Vagina (tissue), 1 donor: ENCODE results near the genes POU3F4, HDX and CHM.

DNA sequence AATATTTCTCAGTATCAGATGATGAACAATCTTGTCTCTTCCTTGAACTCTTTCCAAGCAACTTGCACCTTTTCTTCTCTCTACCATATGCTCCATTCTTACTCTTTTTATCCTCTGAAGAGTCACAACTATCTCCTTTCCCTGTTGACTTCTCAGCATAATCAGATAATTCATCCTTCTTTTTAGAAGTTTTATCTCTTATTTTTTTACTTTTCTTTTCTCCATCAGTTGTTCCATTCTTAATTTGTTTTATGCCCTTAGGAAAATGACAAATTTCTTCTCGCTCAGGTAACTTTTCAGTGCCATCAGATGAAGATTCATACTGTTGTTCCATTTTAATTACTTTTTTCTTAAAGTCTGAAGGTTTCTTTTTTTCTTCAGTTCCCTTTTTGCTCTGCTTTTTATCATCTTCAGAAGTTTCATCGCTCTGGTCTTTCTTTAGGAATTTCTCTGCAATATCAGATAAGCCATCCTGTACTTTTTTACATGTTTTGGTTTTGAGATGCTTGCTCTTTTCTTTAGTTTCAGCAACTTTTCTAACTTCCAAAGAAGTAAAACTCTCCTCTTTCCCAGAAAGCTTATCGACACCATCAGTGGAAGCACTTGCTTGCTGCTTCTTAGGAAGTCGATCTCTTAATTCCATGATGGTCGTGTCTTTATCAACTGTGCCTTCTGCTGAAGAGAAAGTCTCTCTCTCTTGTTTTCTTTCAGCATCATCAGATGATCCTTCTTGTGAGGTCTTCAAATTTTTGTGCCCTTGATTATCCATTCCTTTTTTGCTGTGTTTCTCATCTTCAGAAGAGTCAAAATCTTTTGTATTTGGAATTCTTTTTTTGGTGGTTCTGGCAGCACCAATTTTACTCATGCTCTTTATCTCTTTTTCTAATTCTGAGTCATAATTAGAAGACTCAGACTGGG is 103.8 kb downstream of the ATRX start:
- PRO-cap, result no peak
- RAMPAGE, long total RNA, result no peak

GRCh38 chrX:77962457-77962929 is 6.9 kb downstream of the PGAM4 start:
- PRO-cap, result no peak
- RAMPAGE, long total RNA, result no peak

- PRO-cap, result no peak
- RAMPAGE, long total RNA, result no peak
These were observed 11.7 kb downstream of the TAF9B start for GRCh38 chrX:78127626-78128367.

DNA sequence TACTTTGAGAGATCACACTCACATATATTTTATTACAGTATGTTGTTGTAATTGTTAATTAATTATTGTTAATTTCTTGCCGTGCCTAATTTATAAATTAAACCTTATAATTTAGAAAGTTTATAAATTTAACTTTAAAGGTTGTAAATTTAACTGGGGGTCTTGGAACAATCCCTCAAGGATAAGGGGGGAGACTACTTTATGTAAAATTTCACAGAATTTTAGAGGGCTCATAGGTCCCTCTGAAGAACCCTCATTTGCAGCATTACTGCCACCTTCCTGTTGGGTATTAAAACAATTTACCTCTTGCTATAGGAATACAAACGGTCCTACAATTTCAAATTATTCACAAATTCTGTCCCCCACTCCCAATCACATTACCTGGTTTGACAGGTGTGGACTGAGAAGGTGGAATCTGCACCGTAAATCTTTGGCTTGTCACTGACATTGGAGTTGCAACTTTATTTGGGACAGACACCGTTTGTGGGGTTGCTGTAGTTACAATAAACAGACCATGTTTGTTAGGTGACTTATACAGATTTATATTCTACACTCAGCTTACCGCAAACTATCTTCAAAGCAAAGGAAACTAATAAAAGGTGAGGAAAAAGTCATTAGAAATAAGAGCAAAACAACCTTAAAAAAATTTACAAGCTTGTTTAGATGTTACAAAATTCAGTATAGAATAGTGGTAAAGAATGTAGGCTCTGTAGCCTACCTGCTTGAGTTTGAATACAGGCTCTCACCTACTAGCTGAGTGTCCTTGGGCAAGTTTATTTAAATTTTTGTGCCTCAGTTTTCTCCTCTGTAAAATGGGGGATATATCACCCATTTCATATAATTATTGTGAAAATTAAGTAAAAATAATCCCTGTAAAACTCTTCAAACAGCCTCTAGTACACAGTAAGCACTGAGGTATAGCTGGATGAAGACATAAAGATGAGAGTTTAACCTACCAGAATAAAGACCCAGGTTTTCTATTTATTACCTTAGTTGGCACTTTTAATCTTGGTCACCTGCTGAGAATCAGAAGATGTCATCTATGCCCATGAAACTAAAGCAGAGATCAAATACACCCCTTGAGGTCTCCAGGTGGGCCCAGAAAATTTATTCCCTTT is 6.1 kb downstream of the TAF9B start:
- PRO-cap, result no peak
- RAMPAGE, long total RNA, result no peak

DNA sequence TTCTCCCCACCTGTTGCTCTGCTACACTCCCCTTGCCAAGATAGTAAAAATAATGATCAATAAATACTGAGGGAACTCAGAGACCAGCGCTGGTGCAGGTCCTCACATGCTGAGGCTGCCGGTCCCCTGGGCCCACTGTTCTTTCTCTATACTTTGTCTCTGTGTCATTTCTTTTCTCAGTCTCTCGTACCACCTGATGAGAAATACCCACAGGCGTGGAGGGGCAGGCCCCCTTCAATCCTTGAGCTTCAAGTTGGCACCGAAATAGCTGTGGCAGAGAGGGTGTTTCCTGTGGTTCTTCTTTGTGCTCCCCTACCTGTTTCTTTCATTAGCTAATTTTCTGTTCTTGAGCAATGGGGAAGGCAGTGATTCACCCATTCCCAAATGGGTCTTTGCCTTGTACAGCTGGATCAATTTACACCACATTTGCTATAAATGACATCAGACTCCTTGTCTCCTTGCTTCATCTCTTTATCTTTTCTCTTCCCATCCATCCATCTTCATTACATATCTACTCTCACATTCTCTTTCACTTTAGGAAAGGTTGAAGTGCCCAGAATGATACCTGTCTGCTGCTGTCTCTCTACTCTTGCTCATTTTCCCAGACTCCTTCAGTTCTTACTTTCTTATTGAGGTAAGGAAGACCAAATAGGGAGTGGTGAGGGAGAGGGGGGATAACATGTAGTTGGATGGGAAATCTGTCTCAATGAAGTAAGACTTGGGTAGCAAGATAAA is 2.1 kb upstream of the CYSLTR1 start:
- PRO-cap, result no peak
- RAMPAGE, long total RNA, result no peak

- PRO-cap, result no peak
- RAMPAGE, long total RNA, result start-site peak on the minus strand at chrX:80335317-80335375, 11 reads
These were observed 85.1 kb upstream of the TENT5D start for GRCh38 chrX:80335007-80335783.

- PRO-cap, result no peak
- RAMPAGE, long total RNA, result no peak
These were observed 885.6 kb downstream of the SH3BGRL start for GRCh38 chrX:82087436-82087934.

DNA sequence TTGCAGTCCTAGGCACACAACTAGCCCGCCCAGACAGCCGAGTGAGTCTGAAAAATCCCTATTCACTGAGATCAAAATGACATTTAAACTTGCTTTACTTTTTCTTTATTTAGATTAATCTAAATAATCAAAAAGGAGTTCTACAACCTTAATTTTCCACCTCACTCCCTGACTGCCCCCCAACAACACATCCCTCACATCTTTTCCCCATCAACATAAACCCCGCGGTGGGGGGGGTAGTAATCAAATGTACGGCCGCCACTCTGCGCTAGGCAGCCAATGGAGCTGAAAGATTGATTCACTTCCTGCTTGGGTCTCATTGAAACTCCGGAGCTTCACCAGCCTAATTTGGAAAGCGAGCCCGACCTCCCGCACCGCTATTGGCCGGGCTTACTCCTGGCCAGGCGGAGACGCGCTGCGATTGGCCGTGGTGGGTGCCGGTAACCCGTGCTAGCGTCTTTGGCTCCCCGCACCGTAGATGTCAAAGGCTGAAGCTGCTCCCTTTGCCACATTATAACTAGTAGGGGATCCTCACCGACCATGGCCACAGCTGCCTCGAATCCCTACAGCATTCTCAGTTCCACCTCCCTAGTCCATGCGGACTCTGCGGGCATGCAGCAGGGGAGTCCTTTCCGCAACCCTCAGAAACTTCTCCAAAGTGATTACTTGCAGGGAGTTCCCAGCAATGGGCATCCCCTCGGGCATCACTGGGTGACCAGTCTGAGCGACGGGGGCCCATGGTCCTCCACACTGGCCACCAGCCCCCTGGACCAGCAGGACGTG is at the start of gene POU3F4:
TSS of gene POU3F4 (plus strand) at position 506 of the 783 bp plus-strand sequence.
- PRO-cap, result no peak
- RAMPAGE, long total RNA, result no peak

DNA sequence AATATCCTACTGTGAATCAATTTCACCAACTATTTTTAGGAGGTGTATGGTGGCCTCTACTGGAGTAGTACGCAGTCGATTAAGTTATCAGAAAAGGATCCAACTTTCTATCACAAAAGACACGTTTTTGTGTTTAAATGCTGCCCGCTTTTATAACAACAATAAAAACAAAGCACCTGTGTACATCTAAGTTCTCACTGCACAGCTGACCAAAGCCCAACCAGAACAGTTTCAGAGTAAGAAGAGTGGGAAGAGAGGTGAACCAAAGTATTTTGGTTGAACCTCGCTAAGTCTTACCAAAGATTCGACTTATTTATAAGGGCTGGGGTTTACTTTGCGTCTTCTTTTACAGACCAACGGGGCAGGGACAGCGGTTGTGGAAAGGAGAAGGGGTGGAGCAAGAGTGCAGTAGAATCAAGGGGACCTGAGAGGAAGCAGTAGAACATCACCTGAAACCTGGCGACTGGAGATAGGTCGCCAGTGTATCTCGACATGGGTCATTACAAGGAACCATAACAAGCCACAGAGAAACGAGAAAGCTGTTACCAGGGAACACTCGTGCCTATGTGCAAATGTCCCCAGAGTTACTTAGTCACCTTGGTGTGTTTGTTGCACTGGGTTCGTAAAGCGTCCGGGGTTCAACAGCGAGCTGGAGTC is 1.1 kb downstream of the RPS6KA6 start:
- PRO-cap, result no peak
- RAMPAGE, long total RNA, result no peak

- PRO-cap, result bidirectional peak, plus-strand start at chrX:84502568, minus-strand start at chrX:84502453
- RAMPAGE, long total RNA, result start-site peak on the minus strand at chrX:84502450-84502454, 38 reads
These were observed at the start of gene HDX for GRCh38 chrX:84502367-84502688. HDX (minus strand) TSS chrX:84502453.

- PRO-cap, result no peak
- RAMPAGE, long total RNA, result start-site peak on the plus strand at chrX:85031378-85031841, 11 reads
These were observed 27.6 kb downstream of the APOOL start for GRCh38 chrX:85031207-85031668.

DNA sequence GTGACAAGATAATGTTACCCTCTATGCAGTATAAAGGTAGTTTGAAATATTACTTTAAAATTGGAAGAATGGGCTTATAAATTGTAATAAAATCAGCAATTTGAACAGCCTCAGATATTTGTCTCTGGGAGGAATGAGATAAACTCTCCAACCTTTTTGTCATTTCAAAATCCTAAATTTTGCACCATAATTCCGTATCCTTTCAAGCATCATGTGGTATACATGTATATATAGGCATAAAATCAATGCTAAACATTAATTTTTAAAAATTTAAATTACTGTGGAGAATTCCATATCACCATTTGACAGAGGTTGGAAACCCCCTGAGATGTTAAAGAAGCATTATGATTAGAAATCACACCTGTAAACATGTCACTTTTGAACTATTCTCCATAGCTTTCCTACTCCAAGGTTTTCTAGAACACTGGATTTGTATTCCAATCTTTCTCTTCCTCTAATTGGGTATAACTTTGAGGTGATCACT is 88.6 kb downstream of the SATL1 start:
- PRO-cap, result no peak
- RAMPAGE, long total RNA, result no peak

DNA sequence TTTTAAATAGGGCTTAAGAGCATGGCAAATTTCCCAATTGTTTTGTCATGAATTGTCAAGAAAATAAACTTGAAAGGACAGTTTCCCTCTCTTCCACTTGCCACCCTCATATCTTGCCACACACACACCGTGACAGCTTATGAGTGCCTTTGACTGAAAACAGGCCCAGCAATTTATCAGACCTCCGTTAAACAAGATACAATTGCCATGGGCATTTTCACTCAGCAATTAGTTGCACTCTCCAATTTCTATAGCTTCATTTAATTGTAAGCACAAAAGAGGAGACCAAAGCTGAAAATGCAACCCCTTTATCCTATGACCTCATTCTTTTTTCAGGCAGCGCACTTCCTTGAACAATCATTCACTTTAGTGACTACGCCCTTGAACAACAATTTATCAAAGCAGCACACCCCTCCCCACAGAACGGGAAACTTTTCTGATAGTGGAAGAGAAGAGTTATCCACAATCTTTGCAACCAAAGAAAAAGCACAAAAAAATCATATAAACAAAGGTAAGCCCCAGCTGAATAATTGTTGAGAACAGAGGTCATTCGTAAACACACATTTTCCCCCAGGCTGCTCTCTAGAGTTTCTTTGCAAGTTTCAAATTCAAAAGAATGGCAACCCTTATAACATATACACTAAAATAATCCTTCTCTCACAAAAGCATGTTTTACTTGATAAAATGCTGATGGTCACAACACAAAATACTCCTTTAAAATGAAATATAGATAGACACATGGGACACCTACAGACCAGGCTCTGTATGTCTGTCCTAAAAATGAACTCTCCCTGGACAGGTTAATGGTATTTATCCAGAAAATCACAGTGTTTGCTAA is 4.0 kb downstream of the POF1B start:
- PRO-cap, result no peak
- RAMPAGE, long total RNA, result start-site peak on the minus strand centred at position 267 of the sequence, 212 bp wide, 5 reads

DNA sequence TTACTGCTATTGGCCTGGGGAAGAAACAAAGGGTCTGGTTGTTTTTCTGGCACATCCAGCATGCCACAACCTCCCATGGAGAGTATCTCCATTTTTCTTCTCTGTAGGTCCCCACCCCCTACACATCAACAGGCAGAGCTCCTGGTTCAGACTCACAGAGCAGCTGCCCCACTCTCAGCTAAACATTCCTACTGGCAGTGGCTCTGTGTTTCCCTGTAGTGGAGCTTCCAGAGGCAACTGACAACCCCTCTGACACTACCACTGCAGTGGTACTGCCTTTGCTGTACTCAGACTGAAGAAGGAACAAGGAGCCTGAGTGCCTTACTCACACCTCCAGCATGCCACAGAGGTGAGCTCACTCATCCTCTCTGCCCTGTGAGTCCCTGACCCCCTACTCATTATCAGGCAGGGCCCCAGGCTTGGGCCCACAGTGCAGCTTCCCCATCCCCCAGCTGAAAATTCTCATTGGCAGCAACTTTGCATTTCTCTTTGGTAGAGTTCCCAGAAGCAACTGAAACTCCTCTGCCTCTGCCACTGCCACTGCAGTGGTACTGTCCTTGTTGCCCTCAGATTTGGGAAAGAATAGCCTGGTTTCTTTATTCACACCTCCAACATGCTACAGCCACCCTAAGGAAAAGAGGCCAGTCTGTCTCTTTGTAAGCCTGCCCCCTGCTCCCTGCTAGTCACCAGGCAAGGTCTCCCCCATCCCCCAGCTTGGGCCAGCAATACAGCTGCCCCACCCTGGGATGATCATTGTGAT is 240.6 kb upstream of the POF1B start:
- PRO-cap, result no peak
- RAMPAGE, long total RNA, result no peak

DNA sequence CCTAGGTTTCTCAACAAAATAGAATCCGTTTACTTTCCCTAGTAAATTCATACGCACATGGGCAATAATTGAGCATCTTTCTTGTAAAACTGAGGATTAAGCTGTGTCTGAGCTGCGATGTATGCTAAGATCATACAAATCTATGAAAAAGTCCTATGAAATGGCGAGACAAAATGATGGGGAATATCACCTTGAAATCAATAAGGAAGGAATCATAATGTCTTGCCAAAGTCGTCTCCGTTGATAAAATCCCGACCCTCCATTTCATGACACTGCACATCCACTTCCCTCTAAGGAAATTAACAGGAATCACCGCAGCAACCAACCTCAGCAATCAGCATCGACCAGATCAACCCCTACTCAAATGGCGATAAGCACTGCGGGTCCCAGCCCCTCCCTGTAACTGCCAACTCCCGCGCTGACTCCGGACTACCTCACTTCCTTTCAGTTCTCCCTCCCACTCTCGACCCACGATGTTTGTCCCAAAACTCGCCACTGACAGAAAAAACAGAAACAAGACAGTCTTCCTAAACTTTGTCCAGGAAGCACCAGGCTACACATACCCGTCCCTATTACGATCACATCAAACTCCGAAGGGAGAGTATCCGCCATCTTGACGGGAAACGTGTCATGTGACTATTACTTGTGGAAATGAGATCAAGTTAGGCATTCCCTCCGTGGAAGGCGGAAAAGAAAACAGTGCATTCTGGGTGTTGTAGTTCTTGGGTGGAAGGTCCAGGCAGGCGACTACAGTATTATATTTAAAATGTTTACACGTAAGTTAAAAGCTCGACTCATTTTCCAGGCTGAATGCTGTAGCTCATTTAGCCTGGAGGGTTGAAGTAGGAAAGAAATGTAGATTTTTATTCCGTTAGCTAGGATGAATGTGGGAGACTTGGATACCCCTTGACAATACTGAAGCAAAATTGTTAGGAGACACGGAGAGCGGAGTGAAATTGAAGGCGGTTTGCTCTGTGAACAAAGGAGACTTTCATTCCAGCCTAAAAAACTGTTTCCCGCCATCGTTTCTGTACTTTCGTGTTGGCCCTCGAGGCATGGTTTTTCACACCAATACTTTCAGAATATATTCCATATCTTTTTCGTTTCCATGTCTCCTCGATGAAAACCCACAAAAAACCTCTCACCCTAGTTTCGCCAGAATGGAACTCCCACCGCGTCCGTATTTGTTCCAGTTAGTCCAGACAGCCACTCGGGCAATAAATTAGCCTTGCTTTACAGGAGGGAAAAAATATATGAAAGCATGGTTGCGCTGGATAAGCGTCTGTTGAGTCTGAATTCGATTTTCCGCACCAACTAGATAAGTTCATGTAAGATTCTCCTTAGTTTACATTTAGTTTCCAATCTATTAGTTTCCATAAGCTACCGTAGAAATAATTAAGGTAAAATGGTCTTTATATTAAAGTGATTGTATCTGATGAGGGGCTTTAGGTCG is at the start of gene CHM:
TSS of gene CHM (minus strand) at position 638 of the 1,453 bp plus-strand sequence.
- PRO-cap, result no peak
- RAMPAGE, long total RNA, result start-site peak on the minus strand centred at position 628 of the sequence, 27 bp wide, 331 reads

- PRO-cap, result no peak
- RAMPAGE, long total RNA, result no peak
These were observed 142.3 kb upstream of the CPXCR1 start for GRCh38 chrX:88604661-88605268.

DNA sequence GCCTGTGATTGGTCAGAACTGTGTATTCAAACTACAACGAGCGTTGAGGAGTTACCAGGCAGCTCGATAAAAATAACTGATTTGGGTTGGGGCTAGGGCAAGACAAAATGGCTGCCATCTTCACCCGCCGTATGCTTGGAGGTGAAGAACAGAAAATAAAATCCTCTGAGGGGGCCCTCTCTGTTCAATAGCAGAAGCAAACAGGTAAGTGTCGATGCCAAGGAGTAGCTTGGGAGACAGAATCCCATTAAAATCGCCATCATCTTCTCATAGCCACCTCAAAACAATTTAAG is 22.1 kb downstream of the FAM133A start:
- PRO-cap, result no peak
- RAMPAGE, long total RNA, result no peak

- PRO-cap, result no peak
- RAMPAGE, long total RNA, result no peak
These were observed 726.5 kb downstream of the FAM133A start for GRCh38 chrX:94400529-94400864.

GRCh38 chrX:94600072-94600692 is 926.2 kb downstream of the FAM133A start:
- PRO-cap, result no peak
- RAMPAGE, long total RNA, result no peak

DNA sequence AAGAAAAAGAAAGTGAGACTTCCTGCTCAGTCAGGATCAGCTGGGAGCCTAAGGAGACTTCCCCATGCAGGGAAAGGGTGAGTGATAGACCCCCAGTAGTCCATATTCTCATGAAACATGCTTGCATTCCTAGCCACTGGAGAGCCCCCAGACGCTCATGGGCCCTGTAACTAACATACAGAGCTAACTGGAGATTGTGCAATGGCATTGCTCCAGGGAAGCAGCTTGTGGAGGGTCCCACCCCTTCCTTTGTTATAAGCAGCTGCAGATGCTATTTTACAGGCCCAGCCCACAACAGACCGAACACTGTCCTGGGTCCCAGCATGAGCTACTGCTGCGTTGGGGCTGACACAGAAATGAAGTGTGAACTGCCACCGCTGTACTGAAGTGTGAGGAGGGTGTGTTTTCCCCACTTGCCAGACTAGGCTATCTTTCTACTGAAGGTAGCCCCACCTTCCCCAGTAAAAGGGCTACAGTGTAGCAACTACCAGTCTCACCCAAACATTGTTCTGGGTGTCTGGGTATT is 1465.6 kb upstream of the DIAPH2 start:
- PRO-cap, result no peak
- RAMPAGE, long total RNA, result no peak